SK-N-MC (cell line): Measurements from ENCODE around the genes TMEM259 and GPX4.

DNA sequence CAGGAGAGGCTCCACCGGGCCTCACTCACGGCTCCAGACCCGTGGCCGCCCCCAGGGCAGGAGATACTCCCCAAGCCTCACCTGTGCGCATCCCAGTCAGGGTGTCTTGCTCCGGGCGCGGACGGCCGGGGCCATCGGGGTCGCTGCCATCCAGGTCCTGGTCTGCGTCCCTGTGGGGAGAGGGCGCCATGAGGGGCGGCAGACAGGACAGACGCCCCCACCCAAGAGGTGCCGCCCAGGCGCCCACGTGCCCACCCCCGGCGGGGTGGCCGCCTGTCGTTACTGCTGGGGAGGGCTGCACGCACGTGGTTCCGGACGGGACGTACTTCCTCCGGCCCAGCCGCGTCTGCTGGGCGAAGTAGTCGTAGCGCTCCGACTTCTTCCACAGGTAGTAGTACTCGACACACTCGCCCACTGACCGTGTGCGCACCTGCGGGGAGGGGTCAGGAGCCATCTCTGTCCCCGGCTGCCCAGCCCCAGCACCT, 17.3 kb upstream of the PLPP2 start:
- RRBS: 92% methylated on average over 14 of the region's 41 CpGs

- RRBS: 51% methylated on average over 8 of the region's 53 CpGs
These were observed 18.2 kb upstream of the C2CD4C start for GRCh38 chr19:426989-427746.

- RRBS: no CpG with 5 or more reads among the region's 21 CpGs
These were observed 3.3 kb downstream of the TPGS1 start for GRCh38 chr19:510500-511058.

GRCh38 chr19:518238-518745, 11.0 kb downstream of the TPGS1 start:
- RRBS: 8% methylated on average over 2 of the region's 5 CpGs

GRCh38 chr19:532048-532424, 476 bp downstream of the CDC34 start:
- RRBS: 1% methylated on average over 14 of the region's 31 CpGs

DNA sequence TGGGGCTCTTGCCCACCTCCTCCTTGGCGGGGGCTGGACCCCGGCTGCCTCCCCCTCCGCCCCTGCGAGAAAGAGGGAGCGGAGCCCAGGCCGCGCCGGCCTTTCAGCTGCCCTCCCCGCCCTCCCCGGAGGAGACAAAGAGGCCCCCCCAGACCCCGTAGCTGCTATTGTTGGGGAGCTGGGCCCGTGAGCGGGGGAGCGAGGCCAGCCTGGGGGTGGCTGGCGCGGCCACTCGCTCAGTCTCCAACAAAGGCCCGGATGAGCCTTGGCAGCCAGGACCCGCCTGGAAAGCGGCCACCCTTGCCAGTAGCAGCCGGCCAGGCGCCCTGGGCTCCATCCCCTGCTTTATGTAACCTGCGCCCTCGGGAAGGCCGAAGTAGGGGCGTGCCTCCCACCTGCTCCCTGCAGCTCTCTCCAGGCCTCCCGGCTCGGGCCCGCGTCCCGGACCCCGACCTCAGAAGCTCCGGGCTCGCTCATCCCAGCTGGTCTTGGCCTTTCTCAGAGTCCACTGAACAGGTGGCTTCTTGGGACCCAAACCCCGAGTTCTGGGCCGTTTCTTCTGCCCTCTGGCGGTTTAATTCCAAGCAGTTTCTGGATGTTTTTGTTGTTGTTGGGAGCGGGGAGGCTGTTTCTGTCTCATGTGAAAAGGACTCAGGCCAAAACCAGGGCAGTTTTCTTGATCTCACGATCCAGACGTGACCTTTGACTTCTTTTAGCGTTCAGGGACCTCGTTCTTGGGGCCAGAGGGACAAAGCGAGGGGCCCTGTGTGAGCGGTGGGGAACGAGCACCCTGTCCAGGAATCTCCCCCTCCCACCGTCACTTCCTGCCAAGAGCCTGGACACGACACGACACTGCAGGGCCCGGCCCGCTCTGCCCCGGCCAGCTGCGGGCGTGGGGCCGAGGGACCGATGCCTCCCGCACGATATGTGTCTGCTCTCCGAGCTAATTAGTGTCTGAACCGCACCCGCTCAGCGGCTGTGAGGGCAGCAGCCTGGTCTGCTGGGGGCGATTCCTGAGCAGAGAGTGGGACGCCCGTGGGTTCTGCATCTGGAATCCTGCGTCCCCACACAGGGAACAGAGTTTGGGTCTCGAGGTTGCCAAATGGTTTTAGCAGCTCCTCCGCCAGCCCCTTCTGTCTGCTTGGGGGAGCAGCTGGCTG, 1.2 kb downstream of the CDC34 start:
- RRBS: 1% methylated on average over 14 of the region's 67 CpGs

DNA sequence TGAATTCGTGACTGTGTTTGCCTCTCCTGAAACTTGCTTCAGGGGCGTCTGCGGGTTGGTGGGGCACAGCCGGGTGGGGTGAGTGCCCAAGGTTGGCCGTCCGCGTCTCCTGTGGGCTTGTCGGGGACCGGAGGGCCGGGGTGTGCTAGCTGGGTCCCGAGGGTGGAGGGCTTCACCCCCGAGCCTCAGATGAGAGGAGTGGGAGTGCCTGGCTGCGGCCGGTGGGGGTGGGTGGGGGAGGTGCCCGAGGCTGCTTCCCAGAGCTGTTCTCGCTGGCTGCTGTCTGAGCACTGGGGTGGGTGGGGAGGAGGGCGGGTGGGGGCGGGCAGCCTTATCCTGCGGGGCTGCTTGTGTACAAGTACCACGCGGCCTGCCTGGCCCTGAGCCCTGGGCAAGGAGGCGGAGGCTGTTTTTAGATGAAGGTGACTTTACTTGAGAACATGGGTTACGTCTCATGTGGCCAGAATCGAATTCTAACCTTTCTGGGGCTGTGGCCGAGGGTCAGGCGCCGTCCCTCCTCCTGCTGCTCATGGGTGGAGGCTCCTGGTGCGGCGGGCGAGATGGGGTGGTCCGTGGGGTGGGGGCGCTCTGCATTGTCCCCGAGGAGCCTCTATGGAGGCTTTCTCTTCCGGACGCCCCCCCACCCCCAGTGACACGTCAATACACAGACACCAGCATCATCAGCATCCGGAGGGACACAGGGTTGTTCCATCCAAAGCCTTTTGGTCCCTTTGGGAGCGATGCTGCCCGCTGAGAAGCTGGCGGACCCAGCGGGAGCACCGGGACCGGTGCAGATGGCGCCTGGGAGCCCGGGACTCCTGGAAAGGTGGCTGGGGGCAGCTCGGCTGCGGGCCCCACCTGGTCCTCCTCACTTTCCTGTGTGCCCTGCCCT, 3.2 kb downstream of the BSG start:
- RRBS: 54% methylated on average over 18 of the region's 47 CpGs

GRCh38 chr19:632310-633250, 757 bp downstream of the POLRMT start:
- RRBS: 13% methylated on average over 8 of the region's 57 CpGs

- RRBS: no CpG with 5 or more reads among the region's 11 CpGs
These were observed 20.7 kb upstream of the MISP start for GRCh38 chr19:730257-730633.

GRCh38 chr19:768547-768893, 17.6 kb downstream of the MISP start:
- RRBS: no CpG with 5 or more reads among the region's 11 CpGs

- RRBS: no CpG with 5 or more reads among the region's 15 CpGs
These were observed 4.0 kb downstream of the PTBP1 start for GRCh38 chr19:801229-801614.

DNA sequence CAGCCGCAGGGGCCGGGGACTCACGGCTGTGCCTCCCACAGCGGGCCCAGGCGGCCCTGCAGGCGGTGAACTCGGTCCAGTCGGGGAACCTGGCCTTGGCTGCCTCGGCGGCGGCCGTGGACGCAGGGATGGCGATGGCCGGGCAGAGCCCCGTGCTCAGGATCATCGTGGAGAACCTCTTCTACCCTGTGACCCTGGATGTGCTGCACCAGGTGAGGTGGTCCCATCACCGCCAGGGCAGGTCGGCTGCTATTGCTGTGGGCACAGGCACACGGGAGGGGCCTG, 7.2 kb downstream of the PTBP1 start:
- RRBS: no CpG with 5 or more reads among the region's 20 CpGs

DNA sequence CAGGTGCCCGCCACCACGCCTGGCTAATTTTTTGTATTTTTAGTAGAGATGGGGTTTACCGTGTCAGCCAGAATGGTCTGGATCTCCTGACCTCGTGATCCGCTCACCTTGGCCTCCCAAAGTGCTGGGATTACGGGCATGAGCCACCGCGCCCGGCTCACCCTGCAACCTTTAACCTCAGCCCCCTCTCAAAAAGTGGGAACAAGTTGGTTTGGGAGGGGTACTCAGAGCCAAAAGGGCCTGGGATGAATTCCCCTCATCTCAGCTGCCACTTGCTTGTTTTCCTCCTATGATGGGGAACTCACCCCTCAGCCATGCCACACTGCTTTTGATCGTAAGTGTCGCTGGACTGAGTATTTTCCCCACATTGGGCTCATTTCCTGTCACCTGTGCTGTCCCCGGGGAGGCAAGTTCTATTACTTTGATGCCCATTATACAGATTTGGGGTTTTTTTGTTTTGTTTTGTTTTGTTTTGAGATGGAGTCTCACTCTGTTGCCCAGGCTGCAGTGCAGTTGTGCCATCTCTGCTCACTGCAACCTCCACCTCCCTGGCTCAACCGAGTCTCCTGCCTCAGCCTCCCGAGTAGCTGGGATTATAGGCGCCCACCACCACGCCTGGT, 6.5 kb downstream of the R3HDM4 start:
- RRBS: no CpG with 5 or more reads among the region's 16 CpGs

- RRBS: 3% methylated on average over 31 of the region's 85 CpGs
These were observed 15.1 kb downstream of the ARID3A start for GRCh38 chr19:940508-941798.

DNA sequence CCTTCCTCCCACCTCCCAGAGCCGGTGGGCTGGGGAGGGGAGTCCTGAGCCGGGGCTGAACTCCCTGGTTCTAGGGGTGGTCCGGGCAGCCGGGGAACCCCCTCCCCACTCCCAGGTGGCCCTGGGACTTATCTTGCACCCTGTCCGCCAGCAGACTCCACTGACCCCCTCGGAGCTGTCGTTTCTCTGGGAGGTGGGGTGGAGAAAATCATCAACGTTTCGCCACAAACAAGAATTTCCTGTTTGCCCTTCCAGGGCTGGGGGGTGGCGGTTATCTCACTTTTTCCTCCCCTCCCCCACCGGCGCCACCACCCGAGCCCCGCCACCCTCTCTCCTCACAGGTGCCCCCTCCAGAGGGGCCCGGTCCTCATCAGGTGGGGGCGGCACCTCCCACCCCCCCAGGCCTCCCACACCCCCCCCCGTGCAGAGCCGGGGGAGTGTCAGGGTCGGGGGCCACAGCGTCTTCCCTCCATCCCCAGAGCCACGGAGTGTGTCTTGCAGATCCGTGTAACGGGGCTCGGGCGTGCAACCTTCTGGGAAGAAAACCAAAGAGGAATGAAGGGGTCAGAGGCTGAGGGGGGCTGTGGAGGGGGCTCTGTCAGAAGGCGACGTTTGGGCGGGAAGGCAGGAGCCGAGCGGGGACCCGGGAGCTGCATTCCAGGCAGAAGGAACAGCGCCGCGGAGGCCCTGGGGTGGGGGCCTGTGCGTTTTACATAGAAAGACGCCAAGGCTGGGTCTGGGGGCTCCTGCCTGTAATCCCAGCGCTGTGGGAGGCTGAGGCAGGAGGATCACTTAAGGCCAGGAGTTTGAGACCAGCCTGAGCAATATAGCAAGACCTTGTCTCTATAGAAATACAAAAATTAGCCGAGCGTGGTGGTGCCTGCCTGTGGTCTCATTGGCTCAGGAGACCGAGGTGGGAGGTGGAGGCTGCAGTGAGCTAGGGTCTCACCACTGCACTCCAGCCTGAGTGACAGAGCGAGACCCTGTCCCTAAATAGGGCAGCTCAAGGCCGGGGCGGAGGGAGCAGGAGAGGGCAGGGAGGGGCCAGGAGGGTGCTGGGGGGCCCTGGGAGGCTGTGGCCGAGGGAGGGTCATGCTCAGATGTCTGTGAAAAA, 27.6 kb downstream of the ARID3A start:
- RRBS: 25% methylated on average over 9 of the region's 44 CpGs

GRCh38 chr19:1020374-1021450, at the start of gene TMEM259:
TMEM259 (minus strand) TSS chr19:1021123.
- RRBS: 1% methylated on average over 50 of the region's 110 CpGs

DNA sequence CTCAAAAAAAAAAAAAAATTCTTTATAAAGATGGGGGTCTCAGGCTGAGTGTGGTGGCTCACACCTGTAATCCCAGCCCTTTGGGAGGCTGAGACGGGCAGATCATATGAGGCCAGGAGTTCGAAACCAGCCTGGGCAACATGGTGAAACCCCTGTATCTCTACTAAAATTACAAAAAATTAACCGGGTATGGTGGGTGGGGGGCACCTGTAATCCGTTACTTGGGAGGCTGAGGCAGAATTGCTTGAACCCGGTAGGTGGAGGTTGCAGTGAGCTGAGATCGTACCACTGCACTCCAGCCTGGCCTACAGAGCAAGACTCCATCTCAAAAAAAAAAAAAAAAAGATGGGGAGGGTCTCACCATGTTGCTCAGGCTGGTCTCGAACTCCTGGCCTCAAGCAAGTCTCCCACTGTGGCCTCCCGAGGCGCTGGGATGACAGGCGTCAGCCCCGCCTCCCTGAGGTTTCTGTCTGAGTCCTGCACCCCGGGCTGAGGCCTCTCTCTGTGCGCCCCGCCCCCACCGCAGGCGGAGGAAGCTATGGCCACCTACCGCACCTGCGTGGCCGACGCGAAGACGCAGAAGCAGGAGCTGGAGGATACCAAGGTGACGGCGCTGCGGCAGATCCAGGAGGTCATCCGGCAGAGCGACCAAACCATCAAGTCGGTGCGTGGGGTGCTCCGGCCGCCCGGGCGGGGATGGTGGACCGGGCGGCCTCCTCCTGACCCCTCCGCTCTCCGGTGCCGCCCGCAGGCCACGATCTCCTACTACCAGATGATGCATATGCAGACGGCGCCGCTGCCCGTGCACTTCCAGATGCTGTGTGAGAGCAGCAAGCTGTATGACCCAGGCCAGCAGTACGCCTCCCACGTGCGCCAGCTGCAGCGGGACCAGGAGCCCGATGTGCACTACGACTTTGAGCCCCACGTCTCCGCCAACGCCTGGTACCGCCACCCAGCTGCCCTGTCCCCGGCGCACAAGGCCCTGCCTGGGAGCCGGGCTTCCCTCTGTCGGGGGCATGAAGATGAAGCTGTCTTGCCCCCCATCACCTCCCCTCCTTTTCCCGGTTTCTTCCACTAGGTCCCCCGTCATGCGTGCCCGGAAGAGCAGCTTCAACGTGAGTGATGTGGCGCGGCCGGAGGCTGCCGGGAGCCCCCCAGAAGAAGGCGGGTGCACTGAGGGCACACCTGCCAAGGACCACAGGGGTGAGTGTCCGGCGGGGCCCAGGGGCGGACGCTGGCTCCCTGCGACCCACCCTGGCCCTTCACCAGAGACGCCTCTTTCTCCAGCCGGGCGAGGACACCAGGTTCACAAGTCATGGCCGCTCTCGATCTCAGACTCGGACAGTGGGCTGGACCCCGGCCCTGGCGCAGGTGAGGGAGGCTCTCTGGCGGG, 12.7 kb downstream of the ARHGAP45 start:
- RRBS: 90% methylated on average over 29 of the region's 82 CpGs

GRCh38 chr19:1097641-1098311, 2.6 kb upstream of the POLR2E start:
- RRBS: no CpG with 5 or more reads among the region's 14 CpGs

GRCh38 chr19:1103866-1104213, at the start of gene GPX4:
GPX4 (plus strand) TSS chr19:1103994.
- RRBS: 1% methylated on average over 15 of the region's 47 CpGs

DNA sequence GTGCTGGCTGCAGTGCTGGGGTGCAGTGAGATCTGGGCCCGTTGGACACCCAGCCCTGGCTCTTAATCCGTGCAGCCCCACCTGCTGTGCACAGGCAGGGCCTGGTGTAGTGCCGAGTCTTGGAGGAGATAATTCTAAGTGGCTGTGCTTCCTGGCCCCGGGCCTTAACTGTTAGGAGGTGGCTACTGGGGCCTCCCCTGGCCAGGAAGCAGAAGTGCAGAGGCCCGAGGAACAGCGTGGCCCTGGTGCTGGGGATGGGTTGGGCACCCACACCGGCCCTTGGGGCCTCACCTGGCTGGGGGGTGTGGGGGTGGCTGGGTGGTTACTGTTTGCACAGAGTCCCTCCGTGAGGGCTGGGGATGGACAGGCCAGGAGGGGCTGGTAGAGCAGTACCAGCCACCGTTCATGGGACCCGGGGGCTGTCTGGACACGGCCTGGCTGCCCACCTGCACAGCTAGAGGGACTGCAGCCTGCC, 3.2 kb downstream of the GPX4 start:
- RRBS: 35% methylated on average over 2 of the region's 11 CpGs